GM23248 (cell line): ENCODE data around the gene MDGA2.

DNA sequence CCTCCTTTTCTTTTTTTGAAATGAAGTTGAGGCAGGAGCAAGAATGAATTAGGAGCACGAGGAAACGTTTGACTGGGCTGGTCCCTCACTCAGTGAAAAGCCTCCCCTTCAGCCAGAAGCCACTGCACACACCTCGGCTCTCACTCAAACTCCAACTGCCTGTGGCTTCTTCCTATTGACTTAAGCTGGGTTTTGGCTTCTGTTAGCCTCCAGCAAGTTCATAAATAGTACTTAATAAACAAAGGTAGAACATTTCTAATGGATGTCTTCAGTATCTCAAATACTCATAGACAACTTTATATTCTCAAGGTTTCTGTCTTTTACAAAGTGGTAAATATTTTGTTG, 21.7 kb downstream of the PAX9 start:
- RAMPAGE, long total RNA: no peak

- RAMPAGE, long total RNA: no peak
Observed at GRCh38 chr14:37036613-37037230, 135.7 kb downstream of the SLC25A21 start.

- RAMPAGE, long total RNA: no peak
Observed at GRCh38 chr14:37314957-37315420, 117.3 kb downstream of the MIPOL1 start.

- RAMPAGE, long total RNA: no peak
Observed at GRCh38 chr14:37593802-37594834, 931 bp downstream of the FOXA1 start.

DNA sequence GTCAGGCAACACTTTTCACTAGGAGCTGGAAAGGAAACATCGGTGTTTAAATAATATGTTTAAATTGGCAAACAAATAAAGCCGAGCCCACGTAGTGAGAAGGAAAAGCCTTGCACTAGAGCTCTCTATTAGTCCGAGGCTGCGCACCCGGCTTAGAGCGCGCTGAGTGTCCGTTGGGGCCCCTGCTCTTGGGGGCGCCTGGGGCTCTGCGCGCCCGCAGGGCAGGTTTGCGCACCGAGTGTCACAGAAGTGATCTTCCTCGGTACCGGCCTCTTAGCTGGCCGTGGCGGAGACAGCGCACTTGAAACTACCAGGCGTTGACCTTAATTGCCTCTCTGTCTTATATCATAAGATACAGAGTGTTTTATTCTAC, 6.5 kb downstream of the TTC6 start:
- RAMPAGE, long total RNA: no peak

DNA sequence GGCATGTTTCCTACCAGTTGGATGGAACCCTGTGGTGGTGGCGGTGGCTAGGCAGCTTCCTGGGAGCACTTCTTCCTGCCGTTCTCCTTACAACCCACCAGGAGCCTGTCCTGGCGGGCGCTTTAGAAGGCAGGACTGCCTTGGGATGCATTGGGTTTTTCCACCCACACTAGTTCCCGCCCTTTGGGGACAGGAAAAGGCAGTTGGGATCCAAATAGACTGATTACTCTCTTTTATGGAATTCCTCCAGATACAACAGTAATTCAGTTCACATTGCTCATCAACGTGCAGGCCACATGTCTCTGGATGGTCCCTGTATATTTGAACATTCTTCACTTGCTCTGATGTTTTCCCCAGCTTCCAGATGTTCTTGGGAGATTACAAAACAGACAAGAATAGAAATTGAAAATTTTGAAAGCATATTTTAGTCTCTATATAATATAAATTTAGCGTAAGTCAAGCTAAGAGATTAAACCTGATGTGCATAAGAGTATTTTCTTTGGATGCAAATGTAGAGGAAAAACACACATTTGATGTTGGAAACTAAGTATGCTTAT, 305.6 kb upstream of the SSTR1 start:
- RAMPAGE, long total RNA: no peak

GRCh38 chr14:38042138-38042638, 165.5 kb upstream of the SSTR1 start:
- RAMPAGE, long total RNA: no peak

DNA sequence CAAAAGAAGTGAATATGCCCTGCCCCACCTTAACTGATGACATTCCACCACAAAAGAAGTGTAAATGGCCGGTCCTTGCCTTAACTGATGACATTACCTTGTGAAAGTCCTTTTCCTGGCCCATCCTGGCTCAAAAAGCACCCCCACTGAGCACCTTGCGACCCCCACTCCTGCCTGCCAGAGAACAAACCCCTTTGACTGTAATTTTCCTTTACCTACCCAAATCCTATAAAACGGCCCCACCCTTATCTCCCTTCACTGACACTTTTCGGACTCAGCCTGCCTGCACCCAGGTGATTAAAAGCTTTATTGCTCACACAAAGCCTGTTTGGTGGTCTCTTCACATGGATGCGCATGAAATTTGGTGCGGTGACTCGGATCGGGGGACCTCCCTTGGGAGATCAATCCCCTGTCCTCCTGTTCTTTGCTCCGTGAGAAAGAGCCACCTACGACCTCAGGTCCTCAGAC, 16.9 kb upstream of the SSTR1 start:
- RAMPAGE, long total RNA: no peak

GRCh38 chr14:38194591-38195079, 13.1 kb upstream of the SSTR1 start:
- RAMPAGE, long total RNA: no peak

- RAMPAGE, long total RNA: no peak
Observed at GRCh38 chr14:38207090-38207682, 518 bp upstream of the SSTR1 start.

DNA sequence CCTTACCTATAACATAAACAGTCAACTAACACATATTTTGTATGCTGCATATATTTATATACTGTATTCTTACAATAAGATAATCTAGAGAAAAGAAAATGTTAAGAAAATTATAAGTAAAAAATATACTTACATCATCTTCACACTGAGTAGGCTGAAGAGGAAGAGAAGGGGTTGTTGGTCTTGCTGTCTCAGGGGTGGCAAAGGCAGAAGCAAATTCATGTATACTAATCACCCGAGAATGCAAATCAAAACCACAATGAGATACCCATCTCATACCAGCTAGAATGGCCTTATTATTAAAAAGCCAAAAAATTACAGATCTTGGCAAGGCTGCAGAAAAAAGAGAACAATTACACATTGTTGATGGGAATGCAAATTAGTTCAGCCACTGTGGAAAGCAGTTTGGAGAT, 155.0 kb downstream of the SEC23A start:
- RAMPAGE, long total RNA: no peak

DNA sequence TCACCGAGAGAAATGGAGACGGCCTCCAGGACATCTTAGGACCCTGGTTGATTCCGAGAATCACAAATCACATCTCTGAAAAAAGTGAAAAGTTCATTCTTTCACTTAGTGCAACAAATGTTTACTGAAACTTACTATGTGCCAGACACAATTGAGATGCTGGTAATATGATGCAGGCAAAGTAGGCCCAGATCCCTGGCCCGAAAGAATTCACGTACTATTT, 465 bp upstream of the SEC23A start:
- RAMPAGE, long total RNA: no peak

DNA sequence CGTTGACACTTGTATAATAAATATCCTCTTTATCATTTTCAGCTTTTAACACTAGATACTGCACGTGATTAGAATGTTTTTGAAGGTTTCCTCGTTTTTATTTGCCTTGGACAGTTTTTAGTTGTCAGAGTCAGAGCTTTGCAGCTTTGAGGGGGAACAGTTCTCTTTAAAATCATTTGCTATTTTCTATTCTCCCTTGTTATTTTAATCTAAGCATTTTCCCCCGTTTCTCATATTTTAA, 7.1 kb downstream of the PNN start:
- RAMPAGE, long total RNA: no peak

- RAMPAGE, long total RNA: no peak
Observed at GRCh38 chr14:39275480-39276315, 42.0 kb downstream of the MIA2 start.

DNA sequence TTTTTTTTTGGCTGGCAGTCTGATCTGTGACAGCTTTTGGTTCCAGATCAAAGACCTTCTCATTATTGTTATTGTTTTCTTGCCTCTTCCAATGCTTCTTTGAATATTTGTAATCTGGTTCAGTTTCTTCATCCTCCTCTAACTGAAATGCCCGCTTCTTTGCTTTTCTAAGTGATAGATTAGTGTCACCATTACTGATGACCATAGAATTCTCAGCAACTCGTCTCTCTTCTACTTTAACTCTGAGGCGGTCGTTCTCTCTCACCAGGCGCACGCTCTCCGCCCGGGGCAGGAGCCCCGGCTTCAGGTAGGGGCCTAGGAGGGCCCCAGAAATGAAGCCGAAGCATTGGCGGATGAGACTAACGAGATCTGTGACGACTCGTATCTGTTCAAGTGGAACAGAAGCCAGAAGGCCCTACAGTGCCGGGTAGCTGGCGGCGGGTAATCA, 45.6 kb downstream of the FBXO33 start:
- RAMPAGE, long total RNA: no peak

DNA sequence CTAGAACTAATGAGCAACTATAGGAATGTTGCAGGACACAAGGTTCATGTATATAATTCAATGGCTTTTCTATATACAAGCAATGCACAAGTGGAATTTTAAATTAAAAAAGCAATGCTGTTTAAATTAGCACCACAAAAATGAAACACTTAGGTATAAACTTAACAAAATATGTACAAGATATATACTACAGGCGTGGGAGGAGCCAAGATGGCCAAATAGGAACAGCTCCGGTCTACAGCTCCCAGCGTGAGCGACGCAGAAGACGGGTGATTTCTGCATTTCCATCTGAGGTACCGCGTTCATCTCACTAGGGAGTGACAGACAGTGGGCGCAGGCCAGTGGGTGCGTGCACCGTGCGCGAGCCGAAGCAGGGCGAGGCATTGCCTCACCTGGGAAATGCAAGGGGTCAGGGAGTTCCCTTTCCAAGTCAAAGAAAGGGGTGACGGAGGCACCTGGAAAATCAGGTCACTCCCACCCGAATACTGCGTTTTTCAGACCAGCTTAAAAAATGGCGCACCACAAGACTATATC, 893.8 kb upstream of the FBXO33 start:
- RAMPAGE, long total RNA: no peak

DNA sequence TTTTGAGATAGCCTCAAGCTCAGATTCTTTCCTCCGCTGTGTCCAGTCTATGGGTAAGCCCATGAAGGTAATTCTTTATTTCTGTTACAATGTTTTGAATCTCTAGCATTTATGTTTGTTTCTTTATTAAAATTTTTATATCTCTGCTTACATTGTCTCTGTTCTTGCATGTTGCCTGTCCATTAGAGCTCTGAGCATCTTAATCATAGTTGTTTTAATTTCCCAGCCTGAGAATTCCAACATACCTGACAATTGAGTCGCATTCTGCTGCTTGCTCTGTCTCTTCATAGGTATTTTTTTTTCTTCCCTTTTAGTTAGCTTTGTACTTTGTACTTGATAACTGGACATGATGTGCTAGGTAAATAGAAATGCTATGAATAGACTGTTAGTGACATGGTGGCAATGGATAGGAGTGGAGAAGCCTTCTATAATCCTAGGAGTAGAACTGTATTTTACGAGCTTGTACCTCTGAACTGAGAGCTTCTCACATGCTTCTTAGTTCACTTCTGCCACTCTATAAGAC, 210.4 kb downstream of the LRFN5 start:
- RAMPAGE, long total RNA: no peak

GRCh38 chr14:45246719-45247132, 6.3 kb downstream of the MIS18BP1 start:
- RAMPAGE, long total RNA: no peak

GRCh38 chr14:45249781-45250664, 3.0 kb downstream of the MIS18BP1 start:
- RAMPAGE, long total RNA: no peak

- RAMPAGE, long total RNA: no peak
Observed at GRCh38 chr14:47674850-47675907, at the start of gene MDGA2. Gene MDGA2 (minus strand): TSS chr14:47675605.